ENCODE measurements around a stretch of chr1.

- PRO-cap: unidirectional peak, minus-strand start at chr1:40710650
These were observed 19.0 kb downstream of the NFYC start for GRCh38 chr1:40710178-40711315.

- PRO-cap: no peak
These were observed 25.0 kb upstream of the KCNQ4 start for GRCh38 chr1:40758402-40759244.

DNA sequence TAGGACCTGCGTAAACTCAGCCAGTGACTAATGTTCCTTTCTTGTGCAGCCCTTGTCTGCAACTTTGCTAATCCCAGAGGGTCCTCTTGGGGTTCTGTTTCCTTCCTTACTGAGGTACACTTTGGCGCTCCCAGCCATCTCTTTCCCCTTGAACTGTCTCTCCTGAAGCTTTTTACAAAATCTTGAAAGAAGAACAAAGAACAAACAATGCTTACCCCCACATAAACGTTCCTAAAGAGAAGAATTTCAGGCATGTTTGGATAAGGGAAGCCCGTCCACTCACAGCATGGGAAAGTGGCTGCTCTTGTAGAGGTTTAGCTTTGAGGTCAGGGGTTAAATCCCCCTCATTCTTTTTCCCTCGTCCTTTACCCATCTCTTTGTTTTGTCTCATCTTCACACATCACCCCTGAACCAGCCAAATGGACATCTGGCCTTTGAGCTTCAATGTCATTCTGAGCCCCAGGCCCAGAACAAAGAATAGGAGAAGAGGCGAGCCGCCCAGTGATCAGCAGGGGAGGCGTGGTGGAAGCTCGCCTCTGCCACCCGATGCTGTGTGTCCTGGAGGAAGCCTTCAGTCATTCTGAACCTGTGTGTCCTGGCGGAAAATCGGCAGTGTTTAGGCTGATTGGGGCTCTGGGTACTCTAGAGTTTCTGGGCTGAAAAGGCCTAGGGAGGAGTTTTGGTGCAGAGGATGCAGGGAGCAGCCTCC lies 37.2 kb downstream of the CITED4 start:
- PRO-cap: no peak

DNA sequence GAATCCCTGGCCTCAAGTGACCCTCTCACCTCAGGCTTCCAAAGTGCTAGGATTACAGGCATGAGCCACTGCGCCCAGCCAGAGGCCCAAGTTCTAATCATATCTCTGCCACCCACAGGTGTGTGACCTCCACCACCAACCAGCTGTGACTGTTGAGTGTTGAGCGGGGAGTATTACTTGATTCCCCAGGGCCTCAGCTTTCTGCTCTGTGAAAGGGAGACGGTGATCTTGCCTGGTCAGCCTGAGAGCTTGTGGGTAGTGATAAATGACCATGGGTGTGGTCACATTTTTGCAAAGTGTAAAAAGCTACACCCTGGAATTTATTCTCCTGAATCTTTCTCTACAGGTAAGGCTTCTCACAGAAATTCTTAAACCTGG lies 1.9 kb upstream of the CITED4 start:
- PRO-cap: unidirectional peak, minus-strand start at position 151 of the sequence

DNA sequence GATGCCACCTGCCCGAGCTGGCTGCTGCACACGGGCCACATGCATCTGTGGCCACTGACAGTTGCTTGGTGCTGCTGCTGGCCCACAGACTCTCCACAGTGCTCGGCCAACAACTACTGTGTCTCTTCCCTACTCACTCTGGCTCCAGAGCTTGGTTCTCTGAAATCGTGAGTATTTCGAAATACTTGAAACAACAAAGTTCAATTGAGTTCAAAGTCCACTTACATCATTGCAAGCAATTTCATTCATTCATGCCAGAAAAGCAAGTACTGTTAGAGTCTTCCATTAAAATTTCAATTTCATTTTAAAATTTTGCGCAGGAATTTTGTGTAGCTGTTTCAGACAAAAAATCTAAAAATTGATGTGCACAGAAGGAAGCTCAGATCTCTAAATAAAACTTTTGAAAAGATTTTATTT lies 39.7 kb upstream of the CTPS1 start:
- PRO-cap: no peak

DNA sequence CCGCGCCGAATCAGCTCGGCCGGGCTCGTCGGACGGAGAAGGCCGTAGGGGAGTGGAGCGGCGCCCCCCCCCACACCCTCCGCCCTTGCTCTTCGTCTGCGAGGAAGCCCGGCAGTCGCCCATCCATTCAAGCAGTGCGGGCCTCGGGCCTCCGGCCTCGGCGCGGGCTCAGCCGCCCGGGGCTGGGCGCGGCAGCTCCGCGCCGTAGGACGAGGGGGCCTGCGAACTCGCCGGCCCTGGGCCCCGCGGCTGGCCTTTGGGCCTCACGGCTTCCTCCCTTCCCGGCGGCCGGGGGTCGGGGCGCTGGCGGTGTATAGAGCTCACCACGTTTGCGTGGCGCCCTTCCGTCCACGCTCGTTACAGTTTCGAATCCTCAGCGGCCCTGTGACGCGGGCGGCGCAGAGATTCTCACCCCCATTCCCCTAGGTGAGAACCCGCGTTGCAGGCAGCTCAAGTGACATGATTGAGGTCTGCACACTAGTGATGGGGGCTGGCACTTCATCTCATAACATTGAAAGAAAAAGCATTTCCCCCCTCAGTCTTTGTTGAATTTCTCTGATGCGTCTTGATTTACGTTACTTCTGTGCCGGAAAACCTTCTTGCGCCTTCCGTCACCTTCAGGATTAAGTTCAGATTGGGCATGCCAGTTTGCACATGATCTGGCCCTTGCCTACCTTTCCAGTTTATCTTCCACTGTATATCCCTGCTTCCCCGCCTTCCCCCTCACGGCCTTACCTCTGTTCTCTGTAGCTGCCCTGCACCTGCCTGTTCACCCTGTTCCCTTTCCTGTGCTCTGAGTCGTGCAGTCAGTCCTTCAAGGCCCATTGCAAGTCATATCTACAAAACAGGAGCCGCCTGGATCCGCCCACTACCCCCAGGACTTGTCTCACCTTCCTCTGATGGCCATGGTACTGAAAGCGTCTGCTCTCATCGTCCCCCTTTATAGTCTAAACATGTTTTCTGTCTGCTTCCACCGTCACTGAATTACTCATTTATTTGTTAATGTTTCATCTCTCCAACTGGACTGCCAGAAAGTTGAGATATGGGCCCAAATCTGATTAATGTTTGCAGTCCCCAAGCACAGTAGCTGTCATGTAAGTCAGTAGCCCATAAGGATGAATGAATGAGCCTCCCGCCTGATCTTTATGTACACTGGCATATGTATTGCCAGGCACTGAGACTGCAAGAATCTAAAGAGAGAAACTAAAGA lies 1.0 kb downstream of the CTPS1 start:
- PRO-cap: no peak

GRCh38 chr1:40988947-40989462 lies 9.5 kb downstream of the CTPS1 start:
- PRO-cap: no peak

- PRO-cap: no peak
These were observed 22.5 kb upstream of the SLFNL1 start for GRCh38 chr1:41043894-41044619.

DNA sequence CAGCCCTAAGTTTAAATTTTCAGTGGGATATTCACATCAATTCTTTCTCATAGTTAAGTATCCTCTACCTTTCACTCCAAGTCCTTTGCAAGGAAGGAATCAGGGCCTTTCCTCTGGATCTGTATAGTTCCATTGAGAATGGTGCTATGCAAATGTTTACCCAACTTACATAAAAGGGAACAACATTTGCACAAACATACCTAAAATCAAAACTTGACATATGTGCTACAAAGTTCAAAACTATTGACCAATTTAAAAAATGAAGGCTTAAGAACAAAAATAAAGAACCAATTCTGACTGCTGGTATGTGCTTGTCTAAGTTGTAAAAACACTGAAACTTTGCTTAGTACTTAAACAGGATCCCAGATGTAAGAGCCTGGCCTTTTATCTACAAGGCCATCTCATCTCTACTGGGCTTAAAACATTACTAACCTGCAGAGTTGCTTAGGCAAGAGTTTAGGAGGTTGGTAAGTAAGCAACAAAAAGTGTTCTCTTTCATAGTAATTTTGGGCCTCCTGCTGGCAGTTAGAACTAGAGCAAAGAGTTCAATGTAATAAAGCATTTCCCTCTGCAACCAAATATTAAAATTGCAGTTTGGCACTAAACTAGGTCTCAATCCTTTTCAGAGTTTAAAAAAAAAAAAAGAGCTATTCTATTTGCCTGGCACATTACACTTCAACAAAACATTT lies 2.0 kb downstream of the SCMH1 start:
- PRO-cap: no peak

DNA sequence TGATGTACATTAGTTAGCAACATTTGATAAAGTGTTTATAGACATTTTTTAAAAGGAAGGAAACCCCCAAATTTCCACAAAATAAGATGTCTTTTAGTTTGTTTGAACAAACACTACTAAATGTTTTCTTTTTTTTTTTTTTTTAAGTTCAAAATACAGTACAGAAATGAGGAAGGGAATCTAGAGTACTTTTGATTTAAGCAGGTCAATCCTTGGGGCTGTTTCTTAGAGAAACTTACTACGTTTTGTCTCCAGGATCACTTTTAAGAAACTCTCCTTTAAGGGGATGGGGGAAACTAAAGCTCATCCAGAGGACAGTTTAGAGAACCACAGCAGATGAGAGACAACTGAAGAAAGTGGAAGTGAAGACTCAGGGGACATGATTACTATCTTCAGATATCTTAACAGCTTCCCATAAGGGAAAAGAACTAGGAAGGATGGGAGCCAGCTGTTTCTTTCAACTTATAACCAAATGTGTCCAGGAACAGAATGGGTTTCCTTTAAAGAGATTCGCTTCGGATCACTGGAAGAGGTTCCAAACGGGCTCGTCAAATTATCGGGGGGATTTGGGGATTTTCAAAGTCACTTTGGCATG lies 1.4 kb downstream of the SCMH1 start:
- PRO-cap: no peak

DNA sequence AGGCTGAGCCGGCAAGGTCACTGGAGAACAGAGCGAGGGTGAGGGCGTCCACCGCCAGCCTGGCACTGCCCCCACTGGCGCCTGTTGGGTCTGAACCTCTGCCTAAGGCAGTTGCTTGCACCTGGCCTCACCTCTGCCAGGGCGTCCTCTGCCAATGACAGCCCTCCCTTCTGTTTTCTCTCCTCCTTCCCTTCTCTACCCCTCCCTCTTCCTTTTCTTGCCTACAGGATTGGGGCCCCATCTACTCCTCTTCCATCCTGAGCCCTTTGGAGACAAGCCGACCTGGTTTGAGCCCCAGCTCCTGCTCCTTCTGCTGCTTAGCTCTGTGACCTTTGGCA lies 65.1 kb downstream of the EDN2 start:
- PRO-cap: no peak

- PRO-cap: no peak
These were observed 60.9 kb downstream of the EDN2 start for GRCh38 chr1:41423411-41424104.

DNA sequence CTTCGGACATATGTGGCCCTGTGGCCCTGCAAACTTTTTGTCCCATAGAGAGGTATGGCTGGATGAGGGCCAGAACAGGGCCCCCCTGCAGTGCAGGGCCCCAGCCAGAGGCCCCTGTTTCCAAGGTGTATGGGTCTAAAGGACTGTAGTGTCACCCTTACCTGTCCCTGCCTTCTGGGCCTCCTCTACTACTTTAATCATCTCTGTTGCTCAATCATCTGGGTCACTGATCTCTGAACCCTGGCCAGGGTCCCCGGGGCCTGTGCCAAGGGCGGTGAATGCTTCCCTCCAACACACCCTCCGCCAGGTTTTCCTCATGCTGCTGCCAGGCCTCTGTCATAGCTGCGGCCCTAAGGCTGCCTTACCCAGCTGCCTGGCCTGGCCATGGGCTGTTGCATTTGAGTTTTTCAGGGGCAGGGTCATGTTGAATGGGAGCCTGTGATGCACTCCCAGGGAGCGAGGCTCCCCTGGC lies 7.8 kb downstream of the EDN2 start:
- PRO-cap: bidirectional peak, plus-strand start at position 398 of the sequence, minus-strand start at position 176 of the sequence

DNA sequence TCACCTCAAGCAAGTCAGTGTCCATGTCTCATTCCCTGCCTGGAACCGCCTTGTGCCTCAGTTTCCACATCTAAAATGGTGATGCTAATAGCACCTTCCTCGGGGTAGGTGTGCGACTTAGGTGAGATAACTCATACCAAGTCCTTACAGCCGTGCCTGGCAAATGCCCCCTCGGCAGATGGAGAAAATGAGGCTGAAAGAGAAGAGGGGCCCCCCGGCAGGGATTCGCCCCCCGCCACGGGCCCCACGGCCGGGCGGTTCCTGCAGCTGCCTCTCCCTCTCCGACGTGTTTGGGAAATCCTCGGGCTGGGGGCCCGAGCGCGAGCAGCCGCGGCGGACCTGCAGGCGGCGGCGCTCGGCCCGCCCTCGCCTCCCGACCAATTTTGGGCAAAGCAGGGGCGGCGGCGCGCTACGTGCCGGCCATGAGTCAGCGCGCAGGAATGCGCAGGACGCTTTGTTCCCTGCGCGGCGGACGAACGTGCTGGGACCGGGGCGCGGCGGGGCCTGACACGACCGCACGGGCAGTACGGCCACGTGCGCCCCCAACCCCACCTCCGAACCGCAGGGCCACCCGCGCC lies 11.6 kb upstream of the EDN2 start:
- PRO-cap: bidirectional peak, plus-strand start at position 475 of the sequence, minus-strand start at position 292 of the sequence

- PRO-cap: bidirectional peak, plus-strand start at chr1:41496992, minus-strand start at chr1:41496849
These were observed 12.2 kb upstream of the EDN2 start for GRCh38 chr1:41496543-41497299.

- PRO-cap: no peak
These were observed 188.9 kb upstream of the EDN2 start for GRCh38 chr1:41673317-41673820.

DNA sequence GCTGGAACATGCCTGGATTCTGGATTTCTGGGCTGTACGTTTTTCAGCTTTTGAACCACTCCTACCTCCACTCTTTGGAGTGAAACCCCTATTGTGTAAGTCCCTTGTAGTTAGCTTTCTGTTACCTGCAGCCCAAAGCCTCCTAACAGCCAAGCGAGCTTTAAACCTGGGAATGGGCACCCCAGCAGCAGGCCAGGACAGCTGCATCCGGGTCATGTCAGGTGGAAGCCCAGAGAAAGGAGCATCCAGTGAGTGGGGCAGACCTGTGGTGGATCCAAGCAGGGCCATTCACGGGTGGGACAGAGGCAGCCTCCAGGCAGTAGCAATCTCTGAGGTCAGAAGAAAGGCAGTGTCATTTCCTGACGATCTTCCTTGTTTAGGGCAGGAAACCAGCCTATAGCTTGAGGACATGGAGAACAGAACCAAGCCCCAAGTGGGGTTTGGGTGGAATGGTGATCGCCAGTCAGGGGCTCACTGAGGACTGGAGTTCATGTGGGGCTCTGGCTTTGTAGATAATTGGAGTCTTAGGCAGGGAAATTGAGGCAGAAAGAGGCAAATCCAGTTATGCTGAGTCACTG lies 209.5 kb downstream of the HIVEP3 start:
- PRO-cap: no peak

GRCh38 chr1:41738534-41739811 lies 179.7 kb downstream of the HIVEP3 start:
- PRO-cap: unidirectional peak, plus-strand start at chr1:41739146

DNA sequence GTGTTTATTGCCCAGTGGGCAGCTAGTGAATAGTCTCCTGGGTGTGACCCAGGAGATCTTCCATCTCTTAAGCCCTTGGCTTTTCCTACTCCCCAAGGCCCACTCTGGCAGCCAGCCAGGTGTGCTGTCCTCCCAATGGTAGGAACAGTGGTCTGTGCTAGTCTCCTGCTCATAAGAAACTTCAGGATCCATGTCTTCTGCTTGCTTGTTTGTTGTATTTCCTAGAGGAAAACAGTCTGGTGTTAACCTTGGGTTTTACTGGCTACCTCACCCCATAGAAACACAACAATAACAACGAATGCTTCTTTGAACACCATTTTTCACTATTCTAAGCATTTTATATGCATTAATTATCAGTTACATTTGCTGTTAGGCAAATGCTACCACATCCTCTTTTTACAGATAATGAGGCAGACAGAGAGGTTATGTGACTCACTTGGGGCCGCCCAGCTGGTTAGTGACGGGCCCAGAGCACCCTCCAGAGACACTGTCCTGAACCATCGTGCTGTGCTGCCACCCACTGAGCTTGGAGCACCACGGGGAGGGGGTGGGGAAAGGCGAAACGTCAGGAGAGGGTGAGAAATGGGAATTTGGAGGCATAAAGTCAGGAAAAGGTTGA lies 107.5 kb downstream of the HIVEP3 start:
- PRO-cap: no peak

DNA sequence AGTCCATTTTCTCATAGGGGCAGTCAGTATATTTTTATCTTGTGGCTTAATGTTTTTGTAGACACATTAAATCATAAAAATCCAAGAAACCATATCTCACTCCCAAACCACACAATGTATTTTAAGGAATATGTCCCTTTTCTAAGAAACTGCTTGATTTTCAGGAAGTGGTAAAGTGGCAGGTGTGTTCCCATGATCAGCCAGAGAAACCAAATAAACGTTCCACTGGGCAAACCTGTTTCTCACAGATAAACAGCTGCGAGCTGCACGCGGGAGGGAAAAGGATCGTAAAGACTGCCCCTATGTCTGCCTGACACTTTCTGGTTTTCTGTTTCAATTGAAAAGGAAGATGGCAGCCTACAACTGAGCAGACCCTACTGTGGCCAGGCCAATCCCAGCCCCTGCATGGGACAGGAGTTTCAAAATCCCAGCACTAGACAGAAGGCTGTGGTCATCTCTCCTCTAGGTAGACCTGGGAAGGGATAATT lies 36.7 kb downstream of the HIVEP3 start:
- PRO-cap: no peak